ENCODE data around the gene SNX19.

GRCh38 chr11:130510326-130510792, 61.9 kb downstream of the ADAMTS15 start:
- PRO-cap, 2 experiments: no peak in any of the 2 experiments

DNA sequence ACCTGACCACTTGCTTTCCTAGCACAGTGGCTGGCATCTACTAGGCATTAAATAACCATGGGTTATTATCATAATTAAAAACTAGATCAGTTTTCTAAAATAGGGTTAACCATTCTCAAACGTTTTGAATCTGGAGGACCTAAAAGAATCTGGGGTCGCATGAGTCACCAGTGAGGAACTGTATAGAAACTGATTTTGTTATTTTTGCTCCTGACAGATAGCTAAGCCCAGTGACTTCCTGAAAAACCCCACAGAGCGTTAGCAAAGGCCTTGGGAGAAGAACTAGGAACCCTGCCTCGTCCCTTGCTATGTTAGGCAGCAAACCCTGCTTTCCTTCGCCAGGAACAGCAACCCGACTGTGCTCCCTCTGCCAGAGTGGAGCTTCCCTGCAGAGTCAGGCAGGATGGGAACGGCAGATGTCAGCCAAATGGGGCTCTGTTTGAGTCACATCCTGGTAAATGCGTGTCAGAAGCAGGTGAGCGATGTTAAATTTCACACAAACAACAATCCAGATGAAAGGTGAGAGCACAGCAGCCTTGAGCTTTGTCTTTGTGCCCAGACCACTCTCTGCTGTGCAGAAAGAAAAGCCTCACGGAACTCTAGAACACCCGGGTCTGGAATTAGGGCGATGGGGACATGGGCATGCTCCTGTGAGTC, 186.5 kb downstream of the ADAMTS15 start:
- PRO-cap, 2 experiments: no peak in any of the 2 experiments

DNA sequence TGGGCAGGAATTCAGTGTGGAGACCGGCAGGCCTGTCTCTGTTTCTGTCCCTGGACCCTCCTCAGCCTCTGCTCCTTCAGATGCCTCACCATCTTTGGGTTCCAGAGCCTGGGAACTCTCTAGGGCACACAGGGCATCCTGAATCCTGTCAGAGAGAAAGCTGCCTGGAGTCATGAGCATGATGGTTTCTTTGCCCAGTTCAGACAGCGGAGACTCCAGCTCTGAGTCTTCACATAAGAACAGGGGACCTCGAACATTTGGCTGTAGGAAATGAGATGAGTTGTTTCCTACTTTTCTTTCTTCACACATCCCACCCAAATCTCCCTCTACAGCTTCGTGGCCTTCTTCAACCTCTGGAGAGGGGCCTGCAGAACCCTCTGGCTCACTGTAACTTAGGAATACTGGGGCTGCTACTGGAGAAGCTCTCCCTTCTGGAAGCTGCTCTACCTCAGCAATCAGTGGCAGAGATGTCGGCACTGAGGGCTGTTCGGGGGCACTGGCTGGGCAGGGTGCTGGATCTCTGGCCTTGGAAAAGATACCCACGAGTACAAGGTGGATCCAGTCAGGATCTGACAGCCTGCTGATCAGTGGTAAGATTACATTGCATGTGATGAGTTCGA, 1.6 kb downstream of the SNX19 start:
- PRO-cap, 2 experiments: peak in 1 of 2 experiments; most common minus-strand start position 214 of the sequence (in 1)

DNA sequence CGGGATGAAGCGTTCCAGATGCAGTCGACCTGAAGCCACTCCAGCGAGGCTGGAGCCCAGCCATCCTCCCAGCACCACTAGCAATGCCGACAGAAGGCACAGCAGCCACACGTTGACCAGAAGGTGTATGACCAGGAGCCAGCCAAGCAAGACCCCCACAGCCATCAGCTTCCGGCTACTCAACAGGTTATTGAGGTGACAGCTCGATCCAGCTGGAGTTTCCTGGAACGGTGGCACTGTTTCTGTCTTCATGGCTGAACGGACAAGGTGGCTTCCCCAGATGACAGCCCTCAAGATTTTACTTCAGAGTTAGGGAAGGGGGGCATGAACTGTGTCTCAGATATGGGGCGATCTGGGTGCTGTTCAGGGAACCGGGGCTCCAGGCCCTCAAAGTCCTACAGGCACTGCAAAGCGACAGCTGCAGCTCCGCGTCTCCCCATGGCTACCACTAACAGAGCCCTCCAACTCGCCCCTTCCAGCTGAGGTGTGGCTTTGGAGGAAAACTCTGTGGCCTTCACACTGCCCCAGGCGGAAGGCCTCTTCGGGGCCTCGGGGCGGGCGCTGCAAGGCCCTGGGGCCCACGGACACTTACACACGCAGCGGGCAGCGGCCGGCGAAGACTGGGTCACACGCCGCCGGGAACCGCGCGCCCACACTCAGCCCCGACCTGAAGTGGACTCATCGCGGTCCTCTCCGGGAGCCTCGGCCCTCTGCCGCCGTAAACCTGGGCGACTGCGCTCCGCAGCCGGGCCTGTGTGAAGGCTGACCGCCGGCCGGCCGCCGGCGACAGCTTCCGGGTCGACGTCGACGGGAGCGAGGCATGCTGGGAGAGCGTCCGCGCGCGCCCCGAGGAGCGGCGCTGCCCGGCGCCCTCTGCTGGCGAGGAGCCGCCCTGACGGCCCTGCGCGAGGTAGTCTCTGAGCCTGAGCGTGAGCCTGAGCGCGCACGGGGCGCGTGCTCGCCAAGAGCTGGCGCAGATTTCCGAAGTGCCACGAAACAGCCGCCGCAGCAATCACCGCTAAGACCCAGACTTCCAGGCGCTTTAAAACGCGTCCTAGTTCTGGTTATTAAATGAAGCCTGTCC, at the start of gene SNX19:
Gene SNX19, minus strand, starts transcription at position 792 of the 1,084 bp plus-strand sequence.
- PRO-cap, 2 experiments: peak in 2 of 2 experiments; most common plus-strand start position 974 of the sequence (in 1); most common minus-strand start position 619 of the sequence (in 1)

DNA sequence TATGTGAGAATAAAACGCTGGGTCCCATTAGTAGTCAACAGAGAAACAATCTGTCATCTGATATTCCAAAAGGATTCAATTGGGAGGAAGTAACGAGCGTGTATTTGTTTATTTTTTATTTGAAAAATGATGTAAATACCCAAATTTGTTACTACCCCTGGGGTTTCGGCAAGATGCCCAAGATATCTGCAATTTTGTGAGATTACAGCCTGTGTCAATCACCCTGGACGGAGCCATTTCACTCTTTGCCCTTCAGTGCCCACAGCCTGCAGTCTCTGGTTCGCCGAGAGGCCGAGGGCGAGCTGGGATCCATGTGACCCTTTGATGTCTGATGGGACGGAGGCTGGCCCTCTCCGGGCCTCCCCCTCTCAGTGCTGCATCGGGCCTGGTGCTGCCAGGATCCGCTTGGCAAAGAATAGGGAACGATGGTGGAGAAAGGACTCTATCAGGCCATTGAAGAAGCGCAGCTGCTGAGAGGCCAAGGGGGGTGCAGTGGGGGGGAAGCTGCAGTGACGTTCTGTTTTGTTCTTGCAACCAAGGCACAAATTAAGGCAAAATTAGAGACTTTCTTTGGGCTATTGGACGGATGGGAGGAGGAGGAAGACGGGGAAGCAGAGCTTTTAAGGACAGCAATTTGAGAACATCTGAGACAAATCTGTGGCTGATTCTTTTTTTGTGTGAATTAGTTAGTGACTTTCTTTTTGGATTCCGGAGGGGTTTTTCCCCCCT, 214.3 kb downstream of the NTM start:
- PRO-cap, 2 experiments: no peak in any of the 2 experiments

DNA sequence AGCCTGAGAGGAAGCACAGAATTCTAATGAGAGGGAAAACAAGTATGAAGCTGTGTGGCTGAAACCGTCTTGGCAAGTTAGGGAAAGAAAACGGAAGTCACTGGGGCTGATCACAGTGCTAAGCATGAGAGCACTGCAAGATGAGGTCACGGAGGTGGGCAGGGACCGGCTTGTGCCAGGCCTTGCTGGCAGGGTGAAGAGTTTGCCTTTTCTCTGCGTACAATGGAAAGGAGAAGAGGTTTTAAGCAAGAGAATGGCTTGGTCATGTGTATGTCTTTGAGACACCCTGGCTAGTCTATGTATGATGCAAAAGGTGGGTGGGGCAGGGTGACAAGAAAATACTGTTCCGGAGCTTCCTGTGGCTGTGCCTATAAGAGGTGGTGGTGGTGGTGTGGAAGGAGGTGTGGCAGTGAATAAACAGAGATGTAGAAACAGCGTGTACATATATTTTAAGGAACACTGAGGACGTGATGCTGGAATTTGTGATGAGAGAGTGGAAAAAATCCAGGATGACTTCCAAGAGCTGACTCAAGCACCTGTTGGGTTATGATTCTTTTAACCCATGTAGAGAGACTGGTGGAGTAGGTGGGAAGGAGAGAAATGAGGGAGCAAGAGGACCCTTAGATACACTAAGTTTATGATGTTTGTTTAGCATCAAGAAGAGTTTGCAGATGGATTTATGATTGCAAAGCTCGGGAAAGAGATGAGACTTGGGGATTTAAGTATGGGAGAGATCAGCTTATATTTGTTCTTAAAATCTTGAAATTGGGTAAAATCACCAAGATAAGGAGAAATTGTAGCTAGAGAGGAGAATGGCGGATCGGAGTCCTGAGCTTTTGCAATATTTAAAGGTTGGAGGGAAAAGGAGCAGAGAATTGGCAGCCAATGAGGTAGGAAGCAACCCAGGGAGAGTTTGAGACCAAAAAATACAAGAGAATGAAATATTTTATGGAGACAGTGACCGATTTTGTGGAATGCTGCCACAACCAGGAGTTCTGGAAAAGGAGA, 568.2 kb downstream of the NTM start:
- PRO-cap, 2 experiments: no peak in any of the 2 experiments

DNA sequence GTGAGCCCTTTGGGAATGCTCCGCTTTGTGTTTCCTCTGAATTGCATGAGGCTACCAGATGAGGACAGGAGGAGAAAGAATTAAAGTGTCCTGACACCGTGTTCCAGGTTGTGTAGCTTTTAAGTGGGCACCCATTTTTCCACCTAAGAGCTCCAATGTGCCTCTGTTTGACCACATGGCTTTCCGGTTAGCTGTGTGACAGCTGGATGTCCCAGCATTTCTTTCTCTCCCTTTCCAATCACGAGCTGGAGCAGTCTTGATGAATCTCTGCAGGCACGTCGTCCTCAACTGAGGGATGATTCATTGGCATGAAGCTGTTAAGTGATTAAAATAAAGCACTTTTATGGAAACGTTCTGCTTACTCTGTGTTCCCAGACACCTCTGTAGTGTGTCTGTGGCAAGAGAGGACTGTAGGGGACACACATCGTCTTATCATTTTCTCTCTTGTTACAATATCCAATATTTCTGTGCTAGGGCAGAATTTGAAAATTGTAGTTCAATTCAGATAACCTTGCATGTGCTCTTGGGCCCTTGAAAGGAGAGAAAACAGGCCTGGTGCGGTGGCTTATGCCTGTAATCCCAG, 610.9 kb downstream of the NTM start:
- PRO-cap, 2 experiments: no peak in any of the 2 experiments

- PRO-cap, 2 experiments: no peak in any of the 2 experiments
Measured at GRCh38 chr11:132024432-132024892, 654.0 kb downstream of the NTM start.

DNA sequence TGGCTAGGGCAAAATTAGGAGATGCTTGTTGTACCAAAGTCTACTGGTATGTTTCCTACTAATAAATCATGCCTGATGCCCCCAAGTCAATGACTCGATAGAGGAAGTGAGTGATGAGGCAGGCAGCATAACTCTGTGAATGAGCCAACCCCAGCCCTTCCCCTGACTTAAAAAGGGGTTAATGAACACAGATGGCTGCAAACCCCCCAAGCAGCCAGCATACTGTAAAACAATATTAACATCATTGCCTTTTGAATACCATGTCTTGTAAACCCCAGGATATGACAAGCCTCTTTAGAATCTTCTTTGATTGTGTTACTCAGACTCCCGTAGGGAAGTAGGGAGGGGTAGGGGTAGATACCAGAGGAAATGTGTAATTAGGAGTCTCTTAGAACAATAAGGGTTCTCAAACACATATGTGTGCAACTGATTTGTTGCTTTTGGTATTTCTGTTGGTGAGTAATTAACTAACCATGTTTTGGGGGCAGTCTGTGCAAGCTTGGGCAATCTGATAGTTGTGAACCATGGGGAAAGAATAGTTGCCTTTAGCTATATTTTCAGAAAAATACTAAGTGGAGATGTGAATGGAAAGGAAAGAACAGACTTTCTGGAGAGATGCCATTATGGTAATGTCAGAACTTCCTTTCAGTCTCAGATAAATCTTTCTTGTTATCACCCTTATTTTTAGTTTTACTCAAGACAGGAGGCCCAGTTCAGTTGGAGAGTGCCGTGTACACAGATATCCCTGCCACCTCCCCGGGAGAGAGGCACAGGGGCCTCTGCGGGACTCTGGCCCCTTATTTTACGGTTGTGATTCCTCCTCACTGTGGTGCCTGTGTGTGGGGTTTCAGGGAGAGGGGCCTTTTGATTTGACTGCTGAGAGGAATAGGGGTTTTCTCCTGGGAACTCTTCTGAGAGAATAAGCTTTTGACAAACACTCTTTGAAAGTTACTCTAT, 701.9 kb downstream of the NTM start:
- PRO-cap, 2 experiments: no peak in any of the 2 experiments

- PRO-cap, 2 experiments: no peak in any of the 2 experiments
Measured at GRCh38 chr11:132357676-132358309, 987.4 kb downstream of the NTM start.

GRCh38 chr11:133787618-133788323, 57.5 kb downstream of the SPATA19 start:
- PRO-cap, 2 experiments: no peak in any of the 2 experiments

DNA sequence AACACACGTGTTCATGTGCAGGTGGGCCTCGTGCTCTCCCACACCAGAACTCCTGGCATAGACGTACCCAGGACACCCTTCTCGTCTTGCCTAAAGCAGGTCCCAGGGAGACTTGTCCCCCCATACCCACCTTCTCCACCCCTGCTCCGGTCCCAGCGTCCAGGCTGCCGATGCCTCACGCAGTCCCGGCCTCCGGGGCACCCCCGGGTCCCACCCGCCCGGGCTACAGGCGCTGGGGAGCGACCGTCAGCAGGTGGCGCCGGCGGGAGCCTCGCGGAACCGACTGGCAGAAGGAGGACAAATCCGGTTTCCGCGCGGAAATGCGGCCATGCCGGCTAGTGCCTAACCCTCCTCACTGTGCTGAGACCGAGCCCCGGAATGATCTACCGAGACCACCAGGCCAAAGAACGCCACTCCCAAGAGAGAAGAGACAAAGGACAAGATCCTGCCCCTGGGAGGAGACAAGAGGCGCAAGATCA, 10.5 kb upstream of the IGSF9B start:
- PRO-cap, 2 experiments: no peak in any of the 2 experiments

- PRO-cap, 2 experiments: no peak in any of the 2 experiments
Measured at GRCh38 chr11:134037742-134037955, 31.2 kb upstream of the JAM3 start.

Measured in monocyte (primary cell).